LUHMES (cell line): ENCODE measurements around the genes ADAM8 and CALY.

- PRO-cap = no peak
Measured at GRCh38 chr10:132585649-132586136, 48.1 kb downstream of the INPP5A start.

- PRO-cap = no peak
Measured at GRCh38 chr10:132618450-132618867, 80.9 kb downstream of the INPP5A start.

GRCh38 chr10:132628061-132628751 lies 90.6 kb downstream of the INPP5A start:
- PRO-cap = no peak

GRCh38 chr10:132704974-132705698 lies 80.8 kb downstream of the NKX6-2 start:
- PRO-cap = no peak

DNA sequence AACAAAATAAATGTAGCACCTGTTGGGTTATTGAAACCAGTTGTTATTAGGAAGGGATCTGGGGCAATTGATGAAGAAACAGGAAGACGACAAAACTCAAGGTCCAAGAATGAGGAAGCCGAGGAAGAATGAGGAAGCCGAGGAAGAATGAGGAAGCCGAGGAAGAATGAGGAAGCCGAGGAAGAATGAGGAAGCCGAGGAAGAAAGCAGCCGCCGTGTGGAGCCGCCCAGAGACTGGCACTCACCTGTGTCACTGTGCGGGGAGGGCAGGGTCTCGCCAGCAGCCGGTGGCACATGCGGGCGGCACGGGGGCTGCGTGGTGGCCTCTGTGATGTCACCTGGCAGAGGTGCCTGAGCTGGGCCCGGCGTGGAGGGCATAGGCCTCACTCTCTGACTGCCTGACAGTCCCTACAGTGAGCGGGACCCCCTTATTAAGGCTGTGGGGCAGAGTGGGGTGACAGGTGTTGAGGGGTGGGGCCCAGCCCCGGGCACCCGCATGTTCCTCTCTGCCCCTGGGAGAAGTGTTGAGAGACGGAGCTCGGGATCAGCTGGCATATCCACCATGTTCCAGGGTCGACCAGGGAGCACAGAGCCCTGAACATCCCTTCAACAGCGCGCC lies 71.2 kb upstream of the CFAP46 start:
- PRO-cap = no peak

GRCh38 chr10:133238225-133238625 lies 570 bp downstream of the VENTX start:
- PRO-cap = no peak

- PRO-cap = no peak
Measured at GRCh38 chr10:133276262-133277387, at the start of gene ADAM8. TSS of gene ADAM8 (minus strand) at chr10:133276868.

- PRO-cap = no peak
Measured at GRCh38 chr10:133334561-133335341, 1.9 kb downstream of the CALY start.

DNA sequence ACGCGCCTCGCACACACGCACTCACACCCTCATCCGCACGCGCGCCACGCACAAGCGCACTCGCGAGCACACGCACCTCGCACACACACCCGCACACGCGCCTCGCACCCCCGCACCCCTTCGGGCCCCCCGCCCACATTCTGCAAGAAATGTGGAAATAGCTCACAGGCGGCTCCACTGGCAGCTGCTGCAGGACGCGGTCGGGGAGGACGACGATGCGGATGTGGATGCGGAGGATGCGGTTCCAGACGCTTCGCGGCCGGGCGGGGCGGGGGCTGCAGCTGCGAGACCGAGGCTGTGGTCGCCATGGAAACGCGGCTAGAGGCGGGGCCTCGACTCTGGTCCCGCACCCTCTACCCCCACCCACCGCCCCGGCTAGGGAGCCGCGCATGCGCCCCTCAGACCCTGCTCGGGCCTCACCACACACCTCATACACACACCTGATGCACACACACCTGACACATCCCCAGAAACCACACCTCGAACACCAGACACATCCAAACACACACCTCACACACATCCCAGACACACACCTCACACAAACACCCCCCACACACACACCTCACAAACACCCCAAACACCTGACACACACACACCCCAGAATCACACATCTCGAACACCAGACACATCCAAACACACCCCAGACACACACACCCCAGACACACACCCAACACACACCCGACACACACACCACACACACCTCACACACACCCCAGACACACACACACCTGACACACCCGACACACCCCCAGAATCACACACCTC lies at the start of gene CALY:
Gene CALY, minus strand, starts transcription at position 229 of the 765 bp plus-strand sequence.
- PRO-cap = no peak

DNA sequence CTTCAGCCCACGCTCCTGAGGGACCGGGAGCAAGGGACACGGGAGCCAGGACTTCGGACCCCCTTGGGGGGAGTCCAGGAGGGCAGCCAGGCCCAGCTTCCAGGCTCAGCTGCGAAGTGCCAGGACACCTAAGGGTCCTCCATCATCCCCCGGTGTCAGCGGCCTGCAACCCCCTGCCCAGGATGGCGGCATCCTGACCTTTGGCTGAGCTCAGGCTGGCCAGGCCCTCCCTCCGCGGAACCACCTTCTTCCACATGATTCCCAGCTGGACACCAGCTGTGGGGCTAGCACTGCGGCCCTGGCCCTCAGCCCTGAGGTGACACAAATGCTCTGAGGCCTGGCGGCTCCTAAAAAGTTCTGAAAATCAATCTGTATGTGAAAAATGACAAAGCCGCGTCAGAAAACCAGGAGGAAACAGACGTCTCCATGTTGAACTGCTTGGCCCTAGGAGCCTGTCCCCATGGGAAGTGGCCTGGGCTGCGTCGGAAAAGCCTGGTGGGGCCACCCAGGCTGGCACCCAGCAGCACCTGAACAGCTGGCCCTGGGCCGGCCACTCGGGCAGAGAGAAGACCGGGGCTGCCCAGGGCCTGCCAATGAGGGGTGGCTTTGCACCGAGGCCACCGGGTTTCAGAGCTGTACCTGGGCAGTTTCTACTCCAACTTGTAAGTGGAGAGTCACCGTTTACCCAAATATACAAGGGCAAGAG lies 902 bp upstream of the FUOM start:
- PRO-cap = no peak

DNA sequence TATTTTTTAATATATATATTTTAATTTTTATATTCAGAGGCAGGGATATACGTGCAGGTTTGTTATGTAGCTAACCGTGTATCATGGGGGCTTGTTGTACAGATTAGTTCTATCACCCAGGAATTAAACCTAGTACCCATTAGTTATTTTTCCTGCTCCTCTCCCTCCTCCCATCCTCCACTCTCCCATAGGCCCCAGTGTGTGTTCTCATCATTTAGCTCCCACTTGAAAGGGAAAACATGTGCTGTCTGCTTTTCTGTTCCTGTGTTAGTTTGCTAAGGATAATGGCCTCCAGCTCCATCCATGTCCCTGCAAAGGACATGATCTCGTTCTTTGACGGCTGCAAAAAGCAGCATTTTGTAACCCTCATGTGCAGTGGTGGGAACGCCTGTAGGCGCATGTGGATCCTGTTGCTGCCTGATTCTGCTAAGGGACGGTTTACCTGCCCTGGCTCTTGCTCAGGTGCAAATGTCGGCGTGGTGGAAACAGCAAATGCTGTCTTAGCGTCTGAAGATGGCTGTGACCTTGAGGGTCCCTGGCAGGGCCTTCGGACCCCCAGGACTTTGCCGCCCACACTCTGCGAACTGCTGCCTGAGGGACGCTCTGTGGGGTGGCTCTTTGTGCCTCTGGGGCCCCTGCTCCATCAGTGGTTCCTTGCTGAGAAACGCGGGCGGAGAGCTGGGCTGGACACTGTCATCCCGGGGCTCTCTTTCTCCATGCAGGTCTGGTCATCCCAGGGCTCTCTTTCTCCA lies 5.7 kb upstream of the MTG1 start:
- PRO-cap = no peak

GRCh38 chr10:133536878-133537487 lies 9.8 kb downstream of the CYP2E1 start:
- PRO-cap = no peak